ENCODE measurements around the gene DDB2.

- PRO-cap: bidirectional peak, plus-strand start at chr11:45843487, minus-strand start at chr11:45843116
Observed at GRCh38 chr11:45842829-45844009, 4.1 kb upstream of the CRY2 start.

DNA sequence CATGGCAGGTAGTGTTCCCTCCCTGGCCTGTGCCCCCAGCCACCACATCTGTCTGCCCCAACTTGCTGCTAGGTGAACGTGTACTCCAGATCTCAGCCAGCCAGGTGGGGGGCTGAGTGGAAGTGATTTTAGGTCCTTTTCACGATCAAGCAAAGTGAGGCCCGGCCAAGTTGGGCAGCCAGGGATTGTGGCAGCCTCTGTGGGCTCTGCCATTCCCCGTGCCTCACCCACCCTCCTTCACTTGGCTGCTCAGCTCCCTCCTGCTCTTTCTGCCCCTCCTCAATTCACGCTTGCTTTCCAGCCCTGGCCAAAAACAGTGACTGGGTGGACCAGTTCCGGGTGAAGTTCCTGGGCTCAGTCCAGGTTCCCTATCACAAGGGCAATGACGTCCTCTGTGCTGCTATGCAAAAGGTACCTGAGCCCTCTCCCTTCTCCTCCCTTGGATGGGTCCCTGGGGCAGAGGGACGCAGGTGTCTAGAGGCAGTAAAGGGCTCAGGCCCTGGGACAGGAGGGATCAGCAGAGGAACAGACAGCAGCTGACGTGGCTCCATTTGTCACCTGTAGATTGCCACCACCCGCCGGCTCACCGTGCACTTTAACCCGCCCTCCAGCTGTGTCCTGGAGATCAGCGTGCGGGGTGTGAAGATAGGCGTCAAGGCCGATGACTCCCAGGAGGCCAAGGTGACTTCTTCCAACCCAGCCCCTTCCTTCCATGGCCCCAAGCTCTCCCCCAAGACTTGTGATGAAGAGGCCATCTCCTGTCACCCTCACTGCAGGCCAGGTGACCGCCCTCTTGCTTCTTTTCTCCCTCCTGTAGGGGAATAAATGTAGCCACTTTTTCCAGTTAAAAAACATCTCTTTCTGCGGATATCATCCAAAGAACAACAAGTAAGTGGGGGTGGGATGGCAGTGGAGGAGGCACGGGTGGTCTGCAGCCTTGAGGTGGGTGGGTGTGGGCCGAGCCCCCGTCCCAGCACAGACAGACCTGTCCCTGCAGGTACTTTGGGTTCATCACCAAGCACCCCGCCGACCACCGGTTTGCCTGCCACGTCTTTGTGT, 2.6 kb downstream of the FREY1 start:
- PRO-cap: no peak

DNA sequence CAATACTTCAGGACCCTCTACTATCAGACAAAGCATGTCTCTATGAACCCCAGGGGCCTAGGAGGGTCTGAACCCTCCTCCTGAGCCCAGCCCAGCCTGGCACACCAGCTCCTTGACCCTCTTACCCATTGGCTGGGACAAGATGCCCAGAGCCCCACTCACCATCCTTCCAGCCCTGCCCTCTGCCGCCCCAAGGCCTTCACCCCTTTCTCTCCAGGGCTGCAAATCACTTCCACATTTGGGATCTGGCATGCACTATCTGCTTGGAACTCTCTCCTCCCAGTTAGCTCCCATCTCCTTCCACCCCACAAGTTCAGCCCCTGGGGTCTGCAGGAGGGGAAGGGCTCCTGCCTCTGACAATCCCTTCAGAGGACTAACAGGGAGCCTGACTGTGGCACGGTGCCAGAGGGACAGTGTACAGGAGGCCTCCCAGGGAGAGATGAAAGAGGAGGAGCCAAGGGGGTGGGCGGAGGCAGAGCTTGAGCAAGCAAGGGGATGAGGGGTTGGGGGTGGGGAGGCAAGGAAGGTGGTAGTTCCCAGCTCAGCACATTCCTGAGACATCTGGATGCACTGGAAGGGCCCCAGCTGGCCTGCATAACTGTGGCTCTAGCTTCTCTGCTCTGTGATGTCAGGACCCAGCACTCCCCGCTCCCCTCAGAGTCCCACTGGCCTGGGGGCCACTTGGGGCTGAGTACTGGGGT, 13.0 kb downstream of the CREB3L1 start:
- PRO-cap: no peak

DNA sequence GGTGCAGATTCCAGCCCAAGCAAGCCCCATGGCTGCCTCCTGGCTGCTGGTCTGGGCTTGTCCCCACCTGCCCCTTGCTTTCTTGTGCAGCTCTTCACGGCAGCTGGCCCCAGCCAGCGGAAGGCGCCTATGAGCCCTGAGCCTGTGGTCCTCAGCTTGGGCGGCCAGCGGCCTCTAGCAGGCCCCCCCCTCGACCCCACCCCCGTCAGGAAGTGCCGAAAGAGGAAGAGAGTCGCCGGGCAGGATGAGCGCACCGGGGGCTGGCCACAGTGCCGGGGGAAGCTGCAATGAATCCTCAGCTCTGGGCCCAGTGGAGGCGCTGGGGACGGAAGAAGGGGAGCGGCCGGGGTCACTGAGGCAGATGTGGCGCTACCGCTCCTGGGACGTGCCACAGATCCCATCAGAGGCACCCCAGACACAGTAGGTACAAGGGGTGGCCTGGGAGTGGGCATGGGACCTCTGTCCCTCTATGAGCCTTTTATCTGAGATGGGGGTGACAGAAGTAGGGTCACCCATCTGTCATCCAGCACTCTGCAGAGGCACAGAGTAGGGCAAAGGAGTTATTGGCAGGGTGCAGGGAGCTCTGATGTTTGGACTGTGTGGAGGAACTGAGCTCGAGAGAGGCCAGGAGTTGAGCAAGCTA, 2.0 kb upstream of the DGKZ start:
- PRO-cap: bidirectional peak, plus-strand start at position 306 of the sequence, minus-strand start at position 176 of the sequence

- PRO-cap: bidirectional peak, plus-strand start at chr11:46352697, minus-strand start at chr11:46352384
Observed at GRCh38 chr11:46351599-46352854, 4.8 kb downstream of the DGKZ start.

DNA sequence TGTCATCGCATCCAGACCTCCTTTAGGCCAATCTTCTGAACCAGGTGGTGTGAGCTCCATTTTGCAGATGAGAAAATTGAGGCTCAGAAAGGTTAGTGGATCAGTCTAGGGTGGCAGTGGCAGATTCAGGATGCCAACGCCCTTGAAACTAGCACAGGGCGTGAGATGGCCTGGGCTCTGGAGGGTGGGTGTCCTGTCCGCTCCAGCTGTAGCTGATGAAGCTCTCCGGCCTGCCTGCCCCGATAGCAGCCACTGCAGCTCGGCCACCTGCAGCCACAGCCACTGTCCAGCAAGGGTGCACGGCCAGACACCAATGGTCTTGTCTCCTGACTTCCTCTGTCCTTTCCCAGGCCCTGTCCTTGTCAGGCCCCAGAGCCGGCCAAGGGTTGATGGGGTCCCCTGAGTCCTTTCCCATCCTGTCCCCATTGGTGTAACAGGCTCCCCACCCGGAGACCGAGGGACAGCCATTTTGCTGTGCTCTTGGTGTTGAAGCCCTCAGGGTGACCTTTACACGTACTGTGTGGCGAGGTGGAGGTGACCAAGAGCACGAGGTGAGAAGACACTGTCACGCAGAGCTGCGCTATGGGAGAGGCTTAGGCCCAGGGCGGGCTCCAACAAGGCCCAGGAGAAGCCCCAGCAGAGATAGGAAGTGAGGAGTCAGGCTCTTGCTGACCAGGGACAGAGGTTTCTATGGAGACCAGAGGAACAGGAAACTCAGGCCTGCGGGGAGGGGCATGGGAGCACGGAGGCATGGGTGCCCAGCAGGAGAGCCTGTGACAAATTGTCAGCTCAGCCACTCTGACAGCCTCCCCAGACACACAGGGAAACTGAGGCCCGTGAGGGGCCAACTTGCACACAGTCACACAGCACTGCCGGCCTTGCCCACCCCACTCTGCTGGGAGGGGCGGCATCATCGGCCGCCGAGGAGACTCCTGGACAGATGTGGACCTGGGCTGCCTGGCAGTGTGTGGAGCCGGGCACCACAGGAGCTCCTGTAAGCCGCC, 15.6 kb downstream of the DGKZ start:
- PRO-cap: bidirectional peak, plus-strand start at position 743 of the sequence, minus-strand start at position 616 of the sequence

DNA sequence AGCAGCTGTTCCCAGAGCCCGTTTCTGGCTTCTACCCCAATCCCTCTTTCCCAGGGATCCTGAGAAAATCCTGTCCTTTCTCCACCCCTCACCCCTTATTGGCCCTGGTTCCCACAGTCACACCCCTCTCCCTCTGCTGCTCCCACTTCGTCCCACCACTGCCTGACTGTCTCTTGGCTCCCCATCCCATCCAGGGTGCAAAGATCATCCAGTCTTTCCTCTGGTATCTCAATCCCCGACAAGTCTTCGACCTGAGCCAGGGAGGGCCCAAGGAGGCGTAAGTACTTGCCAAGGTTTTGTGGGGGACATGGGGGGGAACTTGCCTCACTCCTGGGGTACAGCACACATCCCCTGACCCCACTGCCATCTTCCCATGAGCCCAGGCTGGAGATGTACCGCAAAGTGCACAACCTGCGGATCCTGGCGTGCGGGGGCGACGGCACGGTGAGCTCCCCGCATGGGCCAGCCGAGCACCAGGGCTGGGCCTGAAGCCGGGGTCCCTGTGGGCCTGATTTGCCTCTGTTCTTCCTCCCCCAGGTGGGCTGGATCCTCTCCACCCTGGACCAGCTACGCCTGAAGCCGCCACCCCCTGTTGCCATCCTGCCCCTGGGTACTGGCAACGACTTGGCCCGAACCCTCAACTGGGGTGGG, 9.1 kb upstream of the MDK start:
- PRO-cap: no peak

GRCh38 chr11:46379141-46380341, 1.9 kb upstream of the MDK start:
- PRO-cap: no peak

DNA sequence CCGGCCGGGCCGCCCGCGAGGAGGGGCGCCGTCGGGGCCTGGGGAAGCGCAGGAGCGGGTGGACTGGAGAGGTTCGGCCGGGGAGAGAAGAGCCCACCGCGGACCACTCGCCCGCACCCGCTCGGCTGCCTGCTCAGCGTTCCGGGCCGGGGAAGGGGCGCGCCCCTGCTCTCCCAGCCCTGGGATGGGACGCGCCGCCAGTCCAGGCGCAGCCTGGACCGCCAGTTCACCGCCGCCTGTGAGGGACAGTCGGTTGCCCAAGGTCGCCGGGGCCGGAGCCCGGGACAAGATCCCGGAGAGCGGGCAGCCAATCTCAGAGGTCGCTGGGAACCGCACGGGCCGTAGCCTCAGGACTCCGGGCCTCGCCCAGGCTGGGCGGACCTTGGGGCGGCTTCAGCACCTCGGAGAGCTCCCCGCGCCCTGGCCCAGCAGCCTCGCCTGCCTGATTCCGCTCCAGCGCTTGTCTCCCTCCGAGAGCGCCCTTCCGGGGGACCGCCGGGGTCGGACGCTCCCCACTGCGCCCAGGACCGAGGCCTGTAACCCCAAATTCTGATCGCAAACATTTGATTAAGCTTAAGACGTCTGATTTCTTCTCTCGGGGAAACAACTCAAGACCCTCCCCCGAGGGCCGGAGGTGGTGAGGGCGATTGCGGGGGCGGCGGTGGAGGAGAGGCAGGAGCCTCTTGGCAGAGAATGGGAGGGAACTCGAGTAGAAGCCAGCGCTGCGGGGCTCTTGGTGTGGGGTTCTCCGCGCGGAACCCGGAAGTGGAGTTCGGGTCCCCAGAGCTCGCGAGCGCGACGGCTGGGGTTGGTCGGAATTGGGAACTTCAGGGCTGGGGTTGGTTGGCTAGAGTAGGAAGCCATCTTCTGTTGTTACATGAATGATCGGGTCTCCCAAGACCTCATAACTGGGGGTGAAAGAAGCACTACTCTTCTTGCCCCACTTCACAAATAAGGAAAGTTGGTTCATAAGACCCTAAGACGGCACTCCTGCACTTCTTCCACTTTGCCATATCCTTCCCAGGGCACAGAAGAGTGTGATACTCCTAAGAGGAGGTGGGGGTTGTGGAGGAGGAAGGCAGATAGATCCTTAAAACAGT, 1.1 kb upstream of the CHRM4 start:
- PRO-cap: no peak

DNA sequence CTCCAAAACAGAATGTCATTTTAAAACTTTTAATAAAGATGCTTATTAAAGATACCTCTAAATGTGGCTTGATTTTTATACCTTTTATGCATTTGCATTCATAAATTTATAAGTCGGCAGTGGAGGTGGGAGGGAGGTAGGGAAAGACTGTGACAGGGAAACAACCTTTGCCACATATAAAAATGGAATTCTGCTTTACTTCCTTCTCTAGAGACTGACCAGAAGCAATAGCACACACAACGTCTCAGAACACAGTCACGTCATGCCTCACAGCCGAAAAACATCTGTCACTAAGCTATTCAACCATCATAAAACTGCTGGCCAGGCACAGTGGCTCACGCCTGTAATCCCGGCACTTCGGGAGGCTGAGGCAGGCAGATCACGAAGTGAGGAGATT, 100.9 kb upstream of the CHRM4 start:
- PRO-cap: no peak

GRCh38 chr11:46718161-46718827, 719 bp upstream of the F2 start:
- PRO-cap: bidirectional peak, plus-strand start at chr11:46718404, minus-strand start at chr11:46718294

- PRO-cap: no peak
Observed at GRCh38 chr11:46906506-46907065, 11.8 kb downstream of the LRP4 start.

GRCh38 chr11:46981343-46981935, 44.9 kb downstream of the CSTPP1 start:
- PRO-cap: no peak

- PRO-cap: no peak
Observed at GRCh38 chr11:47078801-47079345, 97.8 kb downstream of the ARFGAP2 start.

- PRO-cap: no peak
Observed at GRCh38 chr11:47111324-47111996, 65.2 kb downstream of the ARFGAP2 start.

GRCh38 chr11:47153361-47153819, 23.3 kb downstream of the ARFGAP2 start:
- PRO-cap: no peak

DNA sequence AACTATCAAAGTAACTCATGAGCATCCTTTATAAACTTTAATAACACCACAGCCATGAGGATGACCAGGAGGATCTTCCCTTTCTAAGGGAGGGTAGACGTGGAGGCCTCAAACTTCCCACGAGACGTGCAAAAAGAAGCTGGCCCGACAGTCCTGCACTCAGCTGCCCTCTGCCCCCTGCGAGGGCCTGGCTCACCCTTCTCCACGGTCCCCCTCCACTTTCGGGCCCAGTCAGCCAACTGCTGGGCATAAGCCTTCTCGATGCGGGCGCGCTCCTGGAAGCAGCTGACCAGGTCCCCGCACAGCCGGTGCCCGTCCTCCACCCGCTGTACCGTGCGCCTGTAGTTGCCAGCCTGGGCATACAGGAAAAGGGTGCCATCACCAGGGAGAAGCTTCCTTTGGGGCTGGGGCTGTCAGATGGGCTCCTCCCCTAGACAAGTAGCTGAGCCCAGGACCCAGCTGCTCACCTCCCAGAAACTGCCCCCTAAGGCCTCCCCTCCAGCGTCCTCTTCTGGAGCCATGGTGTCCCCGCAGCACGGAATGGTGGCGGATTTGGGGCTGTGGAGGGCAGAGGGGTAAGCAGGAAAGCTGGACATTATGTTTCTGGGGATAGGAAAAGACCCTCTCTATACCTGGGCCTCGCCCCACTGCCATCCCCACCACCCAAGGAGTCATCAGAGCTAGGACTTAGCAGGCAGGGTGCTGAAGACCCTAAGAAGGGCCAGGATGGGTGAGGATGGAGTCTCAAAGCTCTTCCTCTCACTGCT, 3.8 kb downstream of the PACSIN3 start:
- PRO-cap: no peak

- PRO-cap: no peak
Observed at GRCh38 chr11:47183872-47184375, 2.3 kb downstream of the PACSIN3 start.

DNA sequence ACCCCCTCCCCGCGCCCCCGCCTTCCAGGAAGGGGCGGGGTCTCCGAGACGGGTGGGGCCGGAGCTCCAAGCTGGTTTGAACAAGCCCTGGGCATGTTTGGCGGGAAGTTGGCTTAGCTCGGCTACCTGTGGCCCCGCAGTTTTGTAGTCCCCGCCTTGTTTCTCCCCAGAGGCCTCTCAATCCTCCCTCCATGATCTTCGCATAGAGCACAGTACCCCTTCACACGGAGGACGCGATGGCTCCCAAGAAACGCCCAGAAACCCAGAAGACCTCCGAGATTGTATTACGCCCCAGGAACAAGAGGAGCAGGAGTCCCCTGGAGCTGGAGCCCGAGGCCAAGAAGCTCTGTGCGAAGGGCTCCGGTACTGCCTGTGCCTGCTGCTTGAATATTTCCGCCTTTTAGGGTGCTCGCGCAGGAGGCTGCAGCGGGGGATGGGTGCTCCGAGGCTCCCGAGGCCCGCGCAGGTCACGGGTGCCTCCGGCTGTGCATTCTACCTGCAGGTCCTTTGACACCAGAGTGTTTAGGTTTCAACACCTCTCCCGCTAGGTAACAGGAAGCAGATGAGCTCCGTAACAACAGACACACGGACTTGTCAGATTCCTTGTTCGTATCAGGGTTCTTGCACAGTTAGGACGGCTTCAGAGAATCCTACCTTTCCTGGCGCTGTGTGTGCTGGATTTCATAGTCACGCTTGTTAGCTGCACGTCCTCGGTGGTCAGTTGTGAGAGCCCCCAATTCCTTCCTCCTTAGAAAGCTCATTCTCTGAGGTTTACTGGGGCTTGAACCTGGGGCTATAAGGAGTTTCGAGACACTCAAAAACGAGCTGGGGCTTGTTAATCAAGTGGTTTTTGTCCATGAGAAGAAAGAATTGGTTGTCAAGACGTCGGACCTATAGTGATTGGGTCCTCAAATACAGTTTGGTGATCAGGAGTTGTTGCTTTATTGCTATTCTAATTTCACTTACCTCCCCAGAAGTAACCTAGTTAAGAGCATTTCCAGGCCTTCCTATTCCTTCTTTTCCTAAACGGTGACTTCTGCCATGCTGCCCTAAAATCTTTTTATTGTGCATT, at the start of gene DDB2:
TSS of gene DDB2 (plus strand) at position 74 of the 1,072 bp plus-strand sequence.
- PRO-cap: bidirectional peak, plus-strand start at position 46 of the sequence, minus-strand start outside the sequence; bidirectional peak, plus-strand start at position 433 of the sequence, minus-strand start at position 385 of the sequence; bidirectional peak, plus-strand start at position 559 of the sequence, minus-strand start at position 520 of the sequence

- PRO-cap: no peak
Observed at GRCh38 chr11:47238768-47239760, 9.6 kb downstream of the ACP2 start.

All from gallbladder (tissue), 1 donor.